H9 (cell line): ENCODE data around the gene FAM76A.

GRCh38 chr1:27725866-27726644 is at the start of gene FAM76A:
Gene FAM76A, plus strand, starts transcription at chr1:27725961.
- PRO-cap, result bidirectional peak, plus-strand start at chr1:27726028, minus-strand start at chr1:27725580; bidirectional peak, plus-strand start at chr1:27726292, minus-strand start at chr1:27726191

DNA sequence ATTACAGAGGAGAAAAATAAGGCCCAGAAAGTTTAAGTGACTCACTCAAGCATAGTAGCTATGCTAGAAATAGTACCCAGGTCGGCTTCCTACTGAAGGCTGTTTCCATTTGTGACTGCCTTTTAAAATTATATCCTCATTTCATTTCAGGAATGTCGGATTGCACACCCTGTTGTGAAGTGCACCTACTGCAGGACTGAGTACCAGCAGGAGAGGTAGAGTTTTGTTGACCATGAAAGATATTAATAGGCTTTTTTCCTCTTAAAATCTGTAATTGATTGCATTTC is 1.5 kb downstream of the FAM76A start:
- PRO-cap, result no peak

- PRO-cap, result no peak
Measured at GRCh38 chr1:27789405-27790008, 16.5 kb downstream of the STX12 start.

DNA sequence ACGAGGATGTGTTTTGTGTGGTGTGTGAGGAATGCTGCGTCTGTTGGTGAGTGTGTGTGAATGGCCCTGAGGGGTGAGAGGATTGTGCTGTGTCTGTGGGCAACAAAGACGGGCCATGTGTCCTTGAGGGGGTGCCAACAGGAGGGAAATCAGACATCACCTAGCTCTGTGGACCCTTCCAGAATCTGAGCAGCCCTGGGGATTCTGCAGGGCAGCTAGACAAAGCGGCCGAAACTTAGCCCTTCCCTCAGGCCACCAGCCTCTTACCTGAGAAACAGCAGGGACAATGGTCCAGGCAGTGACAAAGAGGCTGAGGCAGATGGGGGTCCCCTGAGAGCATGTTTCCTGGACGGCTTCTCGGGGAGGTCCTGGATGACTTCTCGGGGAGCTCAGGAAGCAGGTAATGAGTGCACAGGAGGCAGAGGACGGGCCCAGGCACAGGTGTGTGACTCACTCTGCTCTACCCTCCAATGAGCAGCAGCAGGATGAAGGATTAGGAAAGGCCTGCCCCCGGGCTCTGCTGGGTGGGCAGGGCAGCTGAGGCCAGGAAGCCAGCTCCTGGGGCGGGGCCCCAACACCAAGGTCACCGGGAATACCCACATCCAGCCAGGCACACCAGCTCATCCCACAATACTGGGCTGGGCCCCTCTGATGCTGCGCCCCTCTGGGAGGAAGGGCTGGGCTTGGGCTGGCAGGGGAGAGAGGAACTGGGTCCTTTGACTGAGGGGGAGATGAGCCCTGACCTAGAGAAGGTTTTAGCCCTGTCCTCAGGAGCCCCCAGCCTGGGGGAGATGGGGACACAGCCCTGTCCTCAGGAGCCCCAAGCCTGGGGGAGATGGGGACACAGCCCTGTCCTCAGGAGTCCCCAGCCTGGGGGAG is 17.2 kb upstream of the PTAFR start:
- PRO-cap, result bidirectional peak, plus-strand start at position 599 of the sequence, minus-strand start at position 405 of the sequence

GRCh38 chr1:28199111-28200013 is 22.9 kb upstream of the PTAFR start:
- PRO-cap, result no peak

DNA sequence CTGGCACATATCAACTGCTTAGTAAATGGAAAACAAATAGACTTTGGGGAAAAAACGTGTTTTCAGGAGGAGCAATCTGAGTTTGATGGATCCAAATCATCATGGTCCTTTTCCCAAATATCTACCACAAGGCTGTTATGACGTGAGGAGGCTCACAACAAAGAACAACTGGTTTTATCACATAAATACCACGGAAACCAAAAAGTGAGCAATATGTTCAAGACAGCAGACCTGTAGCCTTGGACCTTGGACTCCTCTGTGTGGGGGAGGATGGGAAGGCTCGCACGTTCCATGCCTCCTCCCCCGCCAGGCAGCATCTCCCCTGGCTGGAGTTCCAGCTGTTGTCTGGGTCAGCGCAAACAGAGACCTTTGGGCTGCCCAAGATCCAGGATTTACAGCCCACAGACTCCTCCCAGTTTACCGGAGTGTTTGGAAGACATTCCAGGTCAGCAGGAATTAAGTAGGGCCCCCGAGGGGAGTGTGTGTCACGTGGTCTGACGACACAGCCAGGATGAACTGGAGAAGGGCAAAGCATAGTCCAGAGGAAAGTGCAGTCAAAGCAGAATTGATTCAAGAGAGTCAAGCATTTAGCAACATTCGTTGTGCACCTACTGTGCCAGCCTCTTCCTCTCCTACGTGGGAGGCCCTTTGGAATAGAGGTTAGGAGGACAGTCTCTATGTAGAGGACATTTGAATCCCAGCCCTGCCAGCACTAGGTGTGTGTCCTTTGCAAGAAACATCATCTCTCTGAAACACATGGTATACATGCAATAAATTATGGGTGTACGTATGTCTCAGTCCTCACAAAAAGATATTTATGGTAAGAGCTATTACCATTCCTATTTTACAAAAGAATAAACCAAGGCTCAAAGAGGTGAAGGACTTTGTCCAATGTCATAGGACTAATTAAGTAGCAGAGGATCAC is 32.1 kb upstream of the MED18 start:
- PRO-cap, result bidirectional peak, plus-strand start at position 534 of the sequence, minus-strand start at position 343 of the sequence

GRCh38 chr1:28417271-28418020 is 47.9 kb downstream of the PHACTR4 start:
- PRO-cap, result no peak

- PRO-cap, result unidirectional peak, minus-strand start at chr1:28437995; bidirectional peak, plus-strand start at chr1:28438150, minus-strand start at chr1:28437995
Measured at GRCh38 chr1:28437654-28438737, 67.8 kb upstream of the RCC1 start.

- PRO-cap, result bidirectional peak, plus-strand start at chr1:28505672, minus-strand start at chr1:28505521
Measured at GRCh38 chr1:28505625-28505735, 363 bp upstream of the RCC1 start.

DNA sequence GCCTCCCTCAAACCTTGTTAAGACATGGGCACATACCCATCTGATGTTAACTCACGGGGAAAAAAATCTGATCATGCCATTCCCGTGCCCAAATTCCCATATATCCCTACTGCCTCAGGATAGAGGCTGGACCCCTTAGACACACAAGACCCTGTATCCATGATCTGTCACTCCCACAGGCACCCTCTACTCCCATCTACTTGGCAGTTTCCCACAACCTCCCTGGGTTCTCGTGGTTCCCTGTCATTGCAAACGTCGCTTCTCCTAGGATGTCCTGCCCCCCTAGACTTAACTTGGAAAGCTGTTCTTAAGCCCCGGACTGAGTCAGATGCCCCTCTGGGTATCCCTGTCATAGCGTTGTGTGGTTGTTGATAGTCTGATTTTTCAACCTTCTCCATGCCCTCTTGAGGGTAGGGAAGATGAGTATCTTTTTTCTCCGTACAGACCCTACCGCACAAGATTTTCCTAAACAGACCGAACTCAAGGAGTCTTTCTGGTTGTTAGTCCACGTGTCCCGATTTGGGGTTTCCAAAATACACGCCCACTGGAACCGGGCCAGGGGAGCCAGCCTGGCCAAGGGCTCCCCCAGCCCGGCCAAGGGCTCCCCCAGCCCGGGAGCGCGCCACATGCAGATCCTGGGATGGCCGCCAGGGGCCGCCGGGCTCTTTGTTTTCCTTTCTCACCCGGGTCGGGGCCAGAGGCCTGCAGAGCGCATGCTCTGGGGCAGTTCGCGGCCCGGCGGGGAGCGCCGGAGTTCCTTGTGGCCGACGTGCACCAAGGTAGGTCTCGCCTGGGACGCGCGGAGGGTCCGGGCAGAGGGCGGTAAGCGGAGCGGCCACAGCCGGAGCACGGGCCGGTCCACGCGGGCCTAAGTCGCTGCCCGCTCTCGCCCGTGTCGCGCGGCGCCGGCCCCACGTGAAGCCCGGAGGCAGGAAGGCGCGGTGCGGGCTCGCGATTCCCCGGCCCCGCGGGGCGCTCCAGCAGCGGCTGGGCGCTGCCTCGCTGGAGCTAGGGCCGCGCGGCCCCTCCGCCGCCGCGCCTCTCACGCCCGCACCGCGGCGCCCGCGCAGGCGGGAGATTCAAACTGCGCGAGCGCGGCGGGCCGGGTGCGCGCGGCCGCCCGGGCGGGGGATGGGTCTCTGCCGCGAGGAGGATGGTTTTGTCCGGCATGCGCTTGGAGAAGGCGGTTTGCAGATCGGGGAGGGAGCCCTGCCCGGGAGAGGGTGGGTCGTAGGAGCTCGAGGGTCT is 12.1 kb downstream of the RCC1 start:
- PRO-cap, result bidirectional peak, plus-strand start at position 726 of the sequence, minus-strand start at position 740 of the sequence; bidirectional peak, plus-strand start at position 1,162 of the sequence, minus-strand start outside the sequence

- PRO-cap, result no peak
Measured at GRCh38 chr1:28582266-28582601, 9.8 kb upstream of the RAB42 start.

GRCh38 chr1:28914009-28914438 is 345 bp upstream of the EPB41 start:
- PRO-cap, result bidirectional peak, plus-strand start at chr1:28914569, minus-strand start at chr1:28914343

DNA sequence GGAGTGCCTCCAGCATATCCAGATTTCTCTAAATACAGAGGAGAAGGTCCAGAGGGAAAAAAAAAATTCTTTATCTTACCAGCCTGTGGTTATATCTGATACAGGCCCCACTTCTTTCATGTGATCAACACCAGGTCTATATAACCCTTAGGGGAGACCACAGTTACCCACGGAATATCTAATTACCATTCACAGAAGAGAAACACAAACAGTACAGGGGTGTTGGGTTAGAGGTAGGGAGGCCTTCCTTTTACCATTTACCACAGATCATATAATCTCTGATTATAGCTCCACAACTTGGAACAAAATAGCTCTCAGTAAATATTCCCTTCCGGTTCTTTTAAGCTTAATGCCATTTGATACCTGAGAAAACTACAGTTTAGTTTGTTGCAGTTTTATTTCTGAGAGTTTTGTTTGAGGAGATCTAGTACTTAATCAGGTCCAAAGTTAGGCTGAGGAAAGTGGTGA is 13.9 kb downstream of the EPB41 start:
- PRO-cap, result no peak

DNA sequence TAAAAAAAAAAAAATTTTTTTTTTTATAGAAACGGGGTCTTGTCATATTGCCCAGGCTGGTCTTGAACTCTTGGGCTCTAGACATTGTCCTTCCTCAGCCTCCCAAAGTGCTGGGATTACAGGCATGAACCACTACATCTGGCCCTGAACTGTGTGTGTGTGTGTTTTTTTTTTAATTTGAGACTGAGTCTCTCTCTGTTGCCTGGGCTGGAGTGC is 15.9 kb downstream of the EPB41 start:
- PRO-cap, result no peak

GRCh38 chr1:28982377-28982757 is 68.0 kb downstream of the EPB41 start:
- PRO-cap, result unidirectional peak, minus-strand start at chr1:28982644

- PRO-cap, result no peak
Measured at GRCh38 chr1:29202755-29203154, 21.1 kb upstream of the SRSF4 start.

- PRO-cap, result unidirectional peak, minus-strand start at chr1:30009944
Measured at GRCh38 chr1:30009854-30010349, 713.5 kb downstream of the MATN1 start.

DNA sequence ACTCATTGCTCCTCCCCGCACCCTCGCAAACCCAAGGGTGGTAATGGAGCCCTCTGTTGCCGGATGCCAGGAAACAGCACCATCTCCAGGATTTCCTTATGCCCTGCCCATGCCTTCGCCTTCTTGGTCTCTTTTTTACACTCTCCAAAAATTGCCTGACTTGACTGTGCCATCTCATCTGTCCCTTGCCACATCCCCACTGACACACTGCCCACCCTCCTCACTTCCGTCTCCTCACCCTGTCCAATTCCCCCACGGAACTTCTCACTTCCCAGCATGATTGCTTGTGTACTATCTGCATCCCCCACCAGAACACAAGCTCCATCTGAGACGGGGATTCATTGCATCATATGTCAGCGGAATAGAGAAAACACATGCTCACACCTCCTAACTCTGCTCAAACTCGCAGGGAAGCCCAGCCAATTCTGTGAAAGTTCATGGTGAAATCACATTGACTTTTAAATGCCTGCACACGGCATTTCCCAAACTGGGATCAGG is 201.2 kb downstream of the MATN1 start:
- PRO-cap, result no peak

- PRO-cap, result no peak
Measured at GRCh38 chr1:30675508-30676089, 47.8 kb downstream of the MATN1 start.

DNA sequence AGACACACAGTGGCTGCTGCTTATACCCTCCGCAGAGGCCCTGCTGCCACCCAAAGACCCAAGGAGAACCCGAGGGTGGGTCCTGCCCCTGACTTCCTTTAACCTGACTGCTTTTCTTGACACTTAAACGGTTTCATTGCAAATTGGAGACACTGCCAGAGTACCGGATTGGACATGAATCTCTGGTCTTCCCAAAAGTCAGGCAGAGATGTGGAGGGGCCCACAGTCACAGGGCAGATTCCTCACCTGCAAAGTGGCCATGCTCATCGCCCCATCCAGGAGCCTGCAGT is 5.6 kb upstream of the MATN1 start:
- PRO-cap, result no peak